Placental epithelial cell (primary cell): ENCODE results near the genes MTSS2, CHST4, TXNL4B and DHX38.

DNA sequence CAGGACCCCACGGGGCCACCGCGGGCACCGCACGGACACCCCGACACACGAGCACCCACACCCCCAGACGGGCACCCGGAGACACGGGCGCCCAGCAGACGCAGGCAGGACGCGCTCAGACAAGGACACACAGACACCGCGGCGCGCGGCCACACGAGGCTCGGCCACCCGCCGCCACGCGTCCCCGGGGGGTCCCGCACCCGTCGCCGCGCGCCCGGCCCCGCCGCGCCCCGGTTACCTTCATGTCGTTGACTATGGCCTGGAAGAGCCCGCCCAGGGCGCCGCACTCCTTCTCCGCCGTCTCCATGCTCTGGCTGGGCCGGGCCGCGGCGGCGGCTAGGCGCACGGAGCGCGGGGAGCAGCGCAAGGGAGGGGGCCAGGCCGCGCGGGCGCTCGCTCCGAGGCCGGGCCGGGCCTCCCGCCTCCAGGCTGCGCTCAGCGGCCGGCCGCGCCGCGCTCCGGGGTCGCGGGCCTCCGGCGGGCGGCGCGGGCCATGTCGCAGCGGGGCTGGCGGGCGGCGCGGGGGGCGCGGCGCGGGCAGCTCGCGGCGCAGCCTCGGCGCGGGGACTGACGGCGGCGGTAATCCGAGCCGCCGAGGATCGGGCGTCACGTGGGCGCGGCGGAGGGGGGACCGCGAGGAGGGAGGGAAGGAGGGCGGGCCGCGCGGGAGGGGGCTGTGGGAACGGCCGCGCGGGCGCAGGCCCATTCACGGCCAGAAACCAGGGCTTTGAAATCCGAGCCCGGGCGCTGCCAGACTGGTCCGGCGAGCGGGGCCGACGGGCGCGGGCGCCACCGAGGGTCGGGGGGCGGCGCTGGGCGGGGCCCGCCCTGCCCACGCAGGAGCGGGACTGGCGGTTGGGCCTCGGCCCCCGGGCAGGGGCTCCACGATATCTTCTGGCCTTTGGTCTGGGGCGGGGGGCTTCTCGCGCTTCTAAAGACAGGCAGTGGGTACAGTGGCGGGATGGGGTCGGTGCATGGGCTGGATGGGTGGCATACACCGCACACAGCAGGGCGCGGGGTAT, at the start of gene MTSS2:
Gene MTSS2, minus strand, starts transcription at position 569 of the 1,022 bp plus-strand sequence.
- CAGE, long polyA plus RNA, result no peak

- CAGE, long polyA plus RNA, result no peak
These were observed 11.2 kb upstream of the MTSS2 start for GRCh38 chr16:70696655-70697844.

GRCh38 chr16:70708405-70708841, 22.6 kb upstream of the MTSS2 start:
- CAGE, long polyA plus RNA, result no peak

- CAGE, long polyA plus RNA, result no peak
These were observed 47.7 kb downstream of the VAC14 start for GRCh38 chr16:70753186-70753791.

DNA sequence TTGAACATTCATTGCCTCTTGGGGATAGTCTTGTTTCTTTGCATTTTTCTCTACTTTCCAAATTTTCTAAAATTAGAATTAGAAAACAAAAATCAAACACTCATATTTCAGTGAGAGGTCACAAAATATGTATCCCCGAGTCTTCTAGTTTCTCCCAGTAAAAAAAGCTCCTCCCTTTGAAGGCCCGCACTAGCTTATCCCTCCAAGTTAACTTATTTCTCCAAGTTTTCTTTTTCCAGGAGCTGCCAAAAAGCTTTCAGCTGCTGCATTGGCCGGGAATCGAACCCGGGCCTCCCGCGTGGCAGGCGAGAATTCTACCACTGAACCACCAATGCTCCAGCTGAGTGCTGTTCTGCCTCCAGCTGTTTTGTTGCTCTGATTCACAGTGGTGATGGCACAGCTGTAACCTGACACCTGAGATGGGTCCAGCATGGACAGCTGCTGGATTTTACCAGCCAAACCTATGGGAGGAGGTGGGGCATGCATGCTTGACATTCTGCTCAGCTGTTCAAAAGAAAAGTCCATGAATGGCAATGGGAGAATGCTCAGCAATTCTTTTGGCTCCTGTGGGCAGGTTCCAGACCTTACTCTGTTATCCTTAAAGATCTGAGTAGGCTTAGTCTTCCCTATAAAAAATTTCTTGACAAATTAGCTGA, 22.1 kb downstream of the VAC14 start:
- CAGE, long polyA plus RNA, result no peak

DNA sequence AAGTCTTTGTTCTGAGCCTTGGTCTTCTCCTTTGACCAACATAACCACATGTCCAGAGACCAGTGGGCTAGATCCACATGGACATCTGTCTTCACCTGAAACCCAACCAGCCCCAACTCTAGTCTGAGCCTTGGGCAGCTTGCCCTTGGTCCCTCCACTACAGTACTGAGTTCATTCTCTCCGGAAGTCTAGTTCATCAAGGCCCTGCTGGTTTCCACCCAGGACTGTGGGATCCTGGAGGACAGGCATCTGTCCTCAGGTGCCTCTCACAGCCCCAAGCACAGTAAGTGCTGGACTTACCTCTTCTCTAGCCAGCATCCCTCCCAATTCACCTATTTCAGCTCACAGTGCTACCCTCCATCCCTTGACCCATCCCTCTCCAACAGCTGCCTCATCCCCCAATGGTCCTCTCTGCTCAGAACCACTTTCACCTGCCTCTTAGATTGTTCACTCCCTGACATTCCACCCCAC, 26.2 kb downstream of the TLE7 start:
- CAGE, long polyA plus RNA, result no peak

DNA sequence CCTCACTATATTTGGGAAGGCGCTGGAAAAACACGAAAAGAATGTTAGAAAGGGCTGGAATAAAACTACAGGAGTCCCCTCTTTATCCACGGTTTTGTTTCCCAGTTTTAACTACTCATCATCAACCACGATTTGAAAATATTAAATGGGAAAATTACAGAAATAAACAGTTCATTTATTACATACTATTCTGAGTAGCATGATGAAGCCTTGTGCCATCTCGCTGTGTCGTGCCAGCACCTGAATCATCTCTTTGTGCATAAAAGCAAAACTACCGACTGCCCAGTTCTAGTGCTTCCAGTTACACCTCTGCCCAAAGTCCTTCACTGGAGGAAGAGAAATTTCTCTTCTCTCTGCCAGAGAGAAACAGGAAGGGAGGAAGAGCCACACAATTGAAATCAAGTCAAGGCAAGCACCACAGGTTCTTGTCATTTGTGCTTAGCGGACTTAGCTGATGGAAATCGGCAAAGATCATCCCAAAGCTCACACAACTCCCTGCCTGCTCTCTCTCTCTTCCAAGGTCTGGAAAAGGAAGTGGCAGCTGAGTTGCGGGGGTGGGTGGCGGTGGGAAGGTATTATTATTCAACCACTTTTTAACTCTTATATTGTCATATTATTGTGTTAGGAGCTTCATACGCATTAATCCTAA, 1.3 kb upstream of the CHST4 start:
- CAGE, long polyA plus RNA, result no peak

DNA sequence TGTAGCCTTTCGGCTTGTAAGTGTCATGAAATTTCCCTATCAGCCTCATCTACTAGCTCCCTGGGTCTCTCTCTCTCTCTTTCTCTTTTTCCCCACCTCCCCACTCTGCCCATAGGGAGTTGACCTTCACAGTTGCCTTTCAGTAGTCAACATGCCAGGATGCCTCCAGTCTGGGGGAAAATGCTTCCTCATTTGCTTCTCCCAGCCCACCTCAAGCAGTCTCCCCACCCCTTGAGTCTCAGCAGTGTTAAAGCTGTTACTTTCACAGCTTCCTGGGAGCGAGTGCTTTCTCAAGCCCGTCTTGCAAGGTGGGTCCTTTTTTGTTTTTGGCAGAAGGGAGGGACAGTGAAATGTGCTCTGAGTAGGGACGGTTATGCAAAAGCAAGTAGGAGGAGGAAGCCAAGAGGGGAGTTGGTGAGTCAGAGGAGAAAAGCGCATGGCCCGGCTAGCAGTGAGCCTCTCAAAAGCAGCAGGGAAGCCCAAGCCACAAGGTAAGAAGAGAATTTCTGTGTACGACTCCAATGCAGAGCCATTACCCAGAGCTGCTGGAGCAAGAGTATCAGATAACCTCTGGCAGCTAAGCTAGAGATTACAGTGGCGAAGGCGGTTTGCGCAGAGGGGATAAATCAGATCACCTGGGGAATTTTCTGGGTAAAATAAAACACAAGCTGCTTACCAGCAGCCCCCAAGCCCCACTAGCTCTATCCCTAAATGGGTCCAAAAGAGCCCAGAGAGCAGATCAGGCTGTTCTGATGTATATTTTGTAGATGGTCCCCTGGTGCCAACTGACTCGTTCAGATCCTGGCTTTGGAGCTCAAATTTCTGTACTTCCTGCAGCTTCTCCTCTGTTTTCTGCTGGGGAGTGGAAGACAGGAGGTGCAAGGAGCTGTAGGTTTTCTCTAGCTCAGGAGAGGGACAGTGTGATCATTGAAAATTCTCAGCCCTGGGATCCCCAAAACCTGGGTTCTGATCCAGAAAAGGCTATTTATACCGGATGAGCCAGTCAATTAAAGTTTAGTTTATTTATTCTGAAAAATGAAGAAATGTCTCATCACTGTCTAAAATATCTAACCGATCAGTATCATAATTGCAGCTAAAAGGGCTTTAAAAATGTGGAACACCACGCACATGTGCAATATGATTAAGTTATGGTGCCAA, at the start of gene CHST4:
Gene CHST4, plus strand, starts transcription at position 422 of the 1,158 bp plus-strand sequence.
- CAGE, long polyA plus RNA, result no peak

DNA sequence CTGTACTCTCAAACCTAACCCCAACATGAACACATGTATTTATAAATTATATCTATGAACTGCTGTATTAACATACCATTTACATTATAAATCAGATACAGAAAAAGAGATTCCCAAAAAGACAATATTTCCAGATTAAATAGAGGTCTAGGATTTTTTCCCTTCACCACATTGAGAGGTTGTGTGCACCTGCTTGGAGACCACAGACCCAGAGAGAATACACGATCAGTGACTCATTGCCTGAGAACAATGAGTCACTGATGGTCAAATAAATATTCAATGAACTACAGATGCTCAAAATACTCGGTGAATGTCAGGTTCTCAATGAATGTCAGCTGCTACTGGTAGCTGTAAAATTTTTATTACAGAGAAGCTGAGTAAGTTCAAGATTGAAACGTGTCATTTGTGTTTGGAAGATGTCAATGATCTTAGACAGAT, 17.7 kb upstream of the MARVELD3 start:
- CAGE, long polyA plus RNA, result no peak

- CAGE, long polyA plus RNA, result no peak
These were observed 14.0 kb upstream of the ATXN1L start for GRCh38 chr16:71831574-71832419.

DNA sequence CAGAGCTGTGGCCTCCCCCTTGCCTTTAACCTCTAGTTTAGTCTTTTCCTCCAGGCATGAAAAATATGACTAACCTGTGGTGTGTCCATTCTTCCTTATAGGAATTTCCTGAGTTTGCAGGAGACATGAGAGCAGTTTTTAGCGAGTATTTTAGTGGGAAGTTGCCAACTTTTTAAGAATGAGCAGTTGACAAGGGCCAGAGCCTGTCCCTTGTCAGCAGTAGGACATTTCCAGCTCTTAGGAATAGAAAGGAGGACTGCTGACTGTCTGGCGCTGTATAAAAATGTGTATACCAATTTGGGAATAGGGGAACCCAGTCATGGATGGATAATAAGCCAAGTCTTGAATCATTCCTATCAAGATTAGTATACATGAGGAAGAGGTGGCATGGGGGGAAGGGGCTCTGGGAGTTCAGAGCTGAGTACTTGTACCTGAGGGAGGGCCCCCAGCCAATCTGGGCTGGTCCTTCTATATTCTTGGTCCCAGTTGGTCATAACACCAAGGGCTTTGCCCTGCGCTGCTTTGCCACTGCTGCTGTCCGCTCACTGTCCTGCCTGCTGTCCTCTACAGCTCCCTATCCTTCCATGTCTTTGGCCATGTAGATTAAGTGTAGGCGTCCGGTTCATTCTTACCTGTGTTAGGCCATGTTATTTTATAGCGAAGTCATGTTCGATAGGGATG, 8.9 kb downstream of the ATXN1L start:
- CAGE, long polyA plus RNA, result no peak

GRCh38 chr16:72025419-72026055, 17.0 kb downstream of the DHODH start:
- CAGE, long polyA plus RNA, result no peak

DNA sequence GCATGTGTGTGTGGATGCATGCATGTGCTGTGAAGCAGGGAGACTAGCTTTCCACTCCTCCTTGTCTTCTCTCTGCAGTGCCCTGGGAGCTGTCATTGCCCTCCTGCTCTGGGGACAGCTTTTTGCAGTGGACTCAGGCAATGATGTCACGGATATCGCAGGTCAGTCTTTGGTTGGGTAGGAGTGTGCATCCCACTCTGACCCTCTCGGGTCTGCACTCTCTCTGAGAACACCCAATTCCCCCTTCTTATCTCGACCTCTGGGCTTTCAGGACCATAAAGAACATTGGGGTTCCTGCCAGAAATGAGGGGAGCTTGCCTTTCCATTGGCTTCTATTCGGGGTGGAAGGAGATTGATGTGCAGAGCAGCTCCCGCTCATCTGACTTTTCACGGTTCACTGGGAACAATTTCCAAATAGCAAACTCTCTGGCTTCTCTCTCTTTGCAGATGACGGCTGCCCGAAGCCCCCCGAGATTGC, 1.8 kb downstream of the HP start:
- CAGE, long polyA plus RNA, result no peak

DNA sequence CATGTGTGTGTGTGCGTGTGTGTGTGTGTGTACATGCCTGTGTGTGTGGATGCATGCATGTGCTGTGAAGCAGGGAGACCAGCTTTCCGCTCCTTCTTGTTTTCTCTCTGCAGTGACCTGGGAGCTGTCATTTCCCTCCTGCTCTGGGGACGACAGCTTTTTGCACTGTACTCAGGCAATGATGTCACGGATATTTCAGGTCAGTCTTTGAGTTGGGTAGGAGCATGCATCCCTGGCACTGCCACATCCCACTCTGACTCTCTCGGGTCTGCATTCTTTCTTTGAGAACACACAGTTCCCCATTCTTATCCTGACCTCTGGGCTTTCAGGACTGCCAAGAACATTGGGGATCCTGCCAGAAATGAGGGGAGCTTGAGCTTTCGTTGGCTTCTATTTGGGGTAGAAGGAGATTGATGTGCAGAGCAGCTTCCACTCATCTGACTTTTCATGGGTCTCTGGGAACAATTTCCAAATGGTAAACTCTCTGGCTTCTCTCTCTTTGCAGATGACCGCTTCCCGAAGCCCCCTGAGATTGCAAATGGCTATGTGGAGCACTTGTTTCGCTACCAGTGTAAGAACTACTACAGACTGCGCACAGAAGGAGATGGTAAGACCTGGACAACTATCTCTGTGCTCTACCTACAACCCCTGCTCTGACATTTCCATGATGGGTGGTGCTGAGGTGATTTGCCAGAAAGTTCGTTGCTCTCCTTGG, 10.9 kb downstream of the HPR start:
- CAGE, long polyA plus RNA, result no peak

GRCh38 chr16:72093235-72093724, at the start of gene TXNL4B:
TXNL4B (minus strand) TSS chr16:72093620.
- CAGE, long polyA plus RNA, result no peak

DNA sequence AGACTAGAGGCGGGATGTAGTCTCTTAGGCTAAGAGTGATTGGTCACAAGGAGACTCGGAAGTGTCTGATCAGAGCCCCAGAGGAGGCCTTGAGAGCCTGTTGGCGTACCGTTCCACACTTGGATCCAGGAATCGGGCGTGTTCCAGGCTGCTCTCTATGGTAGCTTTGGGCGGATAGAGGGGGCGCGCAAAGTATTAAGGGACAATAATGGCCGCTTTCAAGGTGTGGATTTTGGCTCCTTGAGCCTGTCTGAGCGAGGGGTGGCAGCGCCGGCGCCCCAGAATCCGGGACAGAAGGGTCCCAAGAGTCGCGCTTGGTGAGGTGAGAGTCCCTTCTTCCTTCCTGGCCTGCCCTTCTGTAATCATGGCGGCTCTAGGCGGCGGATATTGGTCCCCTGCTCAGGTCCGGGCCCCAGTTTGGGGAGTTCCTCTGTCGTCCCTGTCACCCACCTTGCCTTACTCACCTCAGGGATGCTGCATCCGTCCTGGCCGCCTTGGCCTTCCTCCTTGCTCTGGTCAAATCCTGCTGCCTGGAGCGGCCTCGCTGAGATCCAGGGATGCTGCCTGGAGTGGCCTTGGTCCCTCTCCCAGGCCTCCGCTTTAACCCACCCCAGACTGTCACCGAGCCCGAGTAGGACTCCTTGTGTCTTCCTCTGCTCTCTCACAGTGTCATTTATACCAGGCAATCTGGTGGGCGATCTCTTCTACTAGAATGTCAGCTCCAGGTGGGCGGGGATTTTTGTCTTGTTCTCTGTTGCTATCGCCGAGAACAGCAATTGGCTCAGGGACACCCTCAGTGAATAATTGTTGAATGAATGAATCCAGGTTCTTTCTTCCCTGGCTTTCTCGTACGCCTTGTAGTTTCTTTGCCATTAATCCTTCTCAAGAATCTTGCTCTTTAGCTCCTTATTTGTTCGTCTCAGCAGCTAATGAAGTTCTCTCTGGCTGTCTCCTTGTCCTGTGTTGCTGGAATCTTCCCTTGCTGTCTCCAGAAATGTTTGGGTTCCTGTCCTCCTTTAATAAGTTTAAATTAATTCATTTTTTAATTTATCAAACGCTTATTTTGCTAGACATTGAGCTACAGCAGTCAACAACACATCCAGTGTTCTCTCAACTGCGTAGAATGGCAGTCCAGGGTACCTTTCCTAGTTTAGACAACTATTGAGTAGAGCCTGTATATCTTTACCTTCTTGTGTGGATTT, at the start of gene DHX38:
Gene DHX38, plus strand, starts transcription at position 118 of the 1,202 bp plus-strand sequence.
- CAGE, long polyA plus RNA, result no peak

- CAGE, long polyA plus RNA, result no peak
These were observed 256.9 kb upstream of the PMFBP1 start for GRCh38 chr16:72428581-72429472.

GRCh38 chr16:72875194-72875950, 172.6 kb downstream of the ZFHX3 start:
- CAGE, long polyA plus RNA, result no peak

GRCh38 chr16:72876215-72876645, 171.7 kb downstream of the ZFHX3 start:
- CAGE, long polyA plus RNA, result no peak

DNA sequence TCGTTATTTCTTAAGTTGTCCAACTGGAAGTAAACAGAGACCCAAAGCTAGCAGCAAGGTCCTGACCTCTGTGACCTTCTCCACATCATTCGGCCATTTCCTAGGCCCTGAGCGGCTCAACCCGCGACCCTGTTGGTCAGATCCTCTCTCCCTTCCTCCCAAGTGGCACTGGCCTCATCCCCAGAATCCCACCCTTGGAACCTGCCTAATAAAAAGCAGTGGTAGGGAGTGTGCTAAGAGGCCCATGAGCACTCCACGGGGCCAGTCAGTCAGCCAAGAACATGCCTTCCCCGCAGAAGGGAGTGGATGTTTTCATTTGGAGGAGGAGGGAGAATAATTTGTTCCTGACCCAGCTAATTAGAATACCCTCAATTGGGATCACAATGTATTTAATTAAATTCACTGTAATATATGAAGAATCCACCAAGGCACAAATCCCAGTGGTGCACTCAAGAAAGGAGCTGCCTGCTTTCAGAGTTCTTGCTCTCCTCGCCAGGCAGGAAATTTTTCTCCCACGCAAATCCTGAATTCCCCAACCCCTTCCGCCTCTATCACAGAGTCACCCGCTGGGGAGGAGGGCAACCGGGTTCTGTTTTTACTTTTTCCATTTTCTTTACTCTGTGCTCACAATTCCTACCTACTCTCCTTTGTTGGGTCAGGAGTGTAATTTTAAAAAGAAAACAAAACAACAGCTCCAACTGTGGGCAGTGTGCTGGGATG, 153.5 kb downstream of the ZFHX3 start:
- CAGE, long polyA plus RNA, result no peak